NCI-H460 (cell line): ENCODE measurements around the gene ABCB4.

DNA sequence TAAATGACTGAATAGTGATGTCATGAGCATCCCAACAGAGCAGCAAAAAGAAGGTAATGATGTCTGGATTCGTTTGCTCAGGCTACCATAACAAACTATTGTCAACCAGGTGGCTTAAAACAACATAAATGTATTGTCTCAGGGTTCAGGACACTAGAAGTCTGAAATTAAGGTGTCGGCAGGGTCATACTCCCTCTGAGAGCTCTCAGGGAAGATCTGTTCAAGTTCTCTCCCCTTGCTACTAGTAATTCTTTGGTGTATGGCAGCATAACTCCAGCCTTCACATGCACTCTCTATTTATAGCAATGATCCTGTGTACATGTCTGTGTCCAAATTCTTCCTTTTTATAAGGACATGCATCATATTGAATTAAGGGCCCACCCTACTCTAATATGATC, 27.3 kb downstream of the CACNA2D1 start:
RAMPAGE:
- cytosol, long total RNA: no peak
- long total RNA: no peak
- nucleus, long total RNA: no peak

DNA sequence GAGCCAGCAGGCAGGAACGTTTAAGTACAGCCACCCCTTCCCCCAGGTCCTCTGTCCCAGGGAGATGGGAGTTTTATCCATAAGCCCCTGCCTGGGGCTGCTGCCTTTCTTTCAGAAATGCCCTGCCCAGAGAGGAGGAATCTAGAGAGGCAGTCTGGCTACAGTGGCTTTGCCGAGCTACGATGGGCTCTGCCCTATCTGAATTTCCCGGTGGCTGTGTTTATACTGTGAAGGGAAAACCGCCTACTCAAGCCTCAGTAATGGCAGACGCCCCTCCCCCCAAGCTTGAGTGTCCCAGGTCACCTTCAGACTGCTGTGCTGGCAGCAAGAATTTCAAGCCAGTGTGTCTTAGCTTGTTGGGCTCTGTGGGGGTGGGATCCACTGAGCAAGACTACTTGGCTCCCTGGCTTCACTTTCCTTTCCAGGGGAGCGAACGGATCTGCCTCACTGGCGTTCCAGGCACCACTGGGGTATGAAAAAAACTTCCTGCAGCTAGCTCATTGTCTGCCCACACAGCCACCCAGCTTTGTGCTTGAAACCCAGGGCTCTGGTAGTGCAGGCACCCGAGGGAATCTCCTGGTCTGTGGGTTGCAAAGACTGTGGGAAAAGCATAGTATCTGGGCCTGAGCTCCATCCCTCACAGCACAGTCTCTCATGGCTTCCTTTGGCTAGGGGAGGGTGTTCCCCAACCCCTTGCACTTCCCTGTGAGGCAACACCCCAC, 19.4 kb downstream of the SEMA3E start:
RAMPAGE:
- cytosol, long total RNA: no peak
- long total RNA: no peak
- nucleus, long total RNA: no peak

DNA sequence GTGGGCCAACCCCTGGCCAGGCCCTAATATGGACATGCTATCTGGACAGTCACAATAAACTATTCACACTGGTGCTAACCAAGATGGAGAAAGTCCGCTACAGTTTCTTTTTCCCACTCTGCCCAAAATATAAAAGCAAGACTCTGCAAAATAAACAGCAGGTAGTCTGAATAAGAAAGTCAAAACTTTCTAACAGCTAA, 83.9 kb downstream of the ELAPOR2 start:
RAMPAGE:
- cytosol, long total RNA: no peak
- long total RNA: no peak
- nucleus, long total RNA: no peak

GRCh38 chr7:87220013-87220940, 745 bp upstream of the TMEM243 start:
RAMPAGE:
- cytosol, long total RNA: start-site peak on the minus strand at chr7:87220528-87220559, 786 and 271 reads in 2 replicates
- long total RNA: start-site peak on the minus strand at chr7:87220533-87220575, 101 and 280 reads in 2 replicates
- nucleus, long total RNA: start-site peak on the minus strand at chr7:87220534-87220554, 165 and 150 reads in 2 replicates

GRCh38 chr7:87391165-87391832, 45.8 kb downstream of the CROT start:
RAMPAGE:
- cytosol, long total RNA: no peak
- long total RNA: no peak
- nucleus, long total RNA: no peak

DNA sequence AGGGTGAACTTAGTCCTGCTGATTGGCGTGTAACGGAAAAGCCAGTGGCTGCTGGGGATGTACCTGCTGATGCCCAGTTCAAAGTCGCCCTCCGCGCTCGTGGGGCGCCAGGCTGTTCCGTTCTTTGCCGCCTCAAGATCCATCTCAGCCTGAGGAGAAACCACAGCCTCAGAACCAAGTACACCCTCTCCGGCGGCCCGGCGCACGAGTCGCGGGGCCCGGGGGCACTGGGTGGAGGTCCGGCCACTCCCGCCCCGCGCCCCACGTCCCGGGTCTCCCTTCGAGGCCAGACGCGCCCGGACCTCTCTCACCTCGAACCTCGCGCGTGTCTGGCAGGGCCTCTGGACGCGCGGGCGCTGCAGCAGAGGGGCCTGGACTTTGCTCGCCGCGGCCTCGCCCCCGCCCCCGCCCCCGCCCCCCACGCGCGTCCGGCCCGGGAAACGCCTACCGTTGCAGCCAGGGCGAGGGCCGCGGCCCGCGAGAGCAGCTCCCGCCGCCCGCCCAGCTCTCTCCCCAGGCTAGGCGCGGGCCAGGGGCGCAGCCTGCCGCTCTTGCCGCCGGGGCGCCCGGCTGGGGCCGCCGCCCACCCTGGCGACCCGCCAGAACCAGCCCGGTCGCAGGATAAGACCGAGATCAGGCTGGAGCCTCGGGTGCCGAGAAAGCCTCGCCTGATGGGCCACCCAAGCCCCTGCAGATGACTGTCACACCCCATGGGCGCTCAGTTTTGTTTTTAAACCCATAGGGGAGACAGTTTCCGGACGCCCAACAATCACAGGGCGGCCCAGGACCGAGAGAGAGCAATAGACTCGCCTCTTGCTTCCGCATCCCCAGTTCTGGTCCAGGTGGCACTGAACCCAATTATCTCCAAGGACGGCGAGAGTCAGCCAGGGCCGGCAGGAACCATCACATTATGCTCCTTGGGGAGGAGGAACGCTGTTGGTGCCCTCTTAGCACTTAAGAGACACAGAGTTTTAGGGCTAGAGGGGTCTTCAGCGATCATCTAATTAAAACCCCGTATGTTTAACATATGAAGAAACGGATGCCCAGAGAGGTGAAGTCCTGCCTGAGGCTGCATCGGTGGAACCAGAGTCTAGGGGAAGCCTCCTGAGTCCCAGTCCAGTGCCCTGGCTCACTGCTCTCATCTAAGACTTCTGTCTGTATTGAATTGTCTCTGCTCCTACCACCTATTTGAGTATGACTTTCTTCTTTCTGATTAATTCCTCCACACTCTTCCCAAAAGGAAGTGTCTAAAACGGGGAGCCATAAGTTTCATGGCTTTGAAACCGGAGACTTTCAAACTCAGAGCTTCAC, at the start of gene ABCB4:
Gene ABCB4, minus strand, starts transcription at position 358 of the 1,311 bp plus-strand sequence.
RAMPAGE:
- cytosol, long total RNA: no peak
- long total RNA: no peak
- nucleus, long total RNA: no peak

DNA sequence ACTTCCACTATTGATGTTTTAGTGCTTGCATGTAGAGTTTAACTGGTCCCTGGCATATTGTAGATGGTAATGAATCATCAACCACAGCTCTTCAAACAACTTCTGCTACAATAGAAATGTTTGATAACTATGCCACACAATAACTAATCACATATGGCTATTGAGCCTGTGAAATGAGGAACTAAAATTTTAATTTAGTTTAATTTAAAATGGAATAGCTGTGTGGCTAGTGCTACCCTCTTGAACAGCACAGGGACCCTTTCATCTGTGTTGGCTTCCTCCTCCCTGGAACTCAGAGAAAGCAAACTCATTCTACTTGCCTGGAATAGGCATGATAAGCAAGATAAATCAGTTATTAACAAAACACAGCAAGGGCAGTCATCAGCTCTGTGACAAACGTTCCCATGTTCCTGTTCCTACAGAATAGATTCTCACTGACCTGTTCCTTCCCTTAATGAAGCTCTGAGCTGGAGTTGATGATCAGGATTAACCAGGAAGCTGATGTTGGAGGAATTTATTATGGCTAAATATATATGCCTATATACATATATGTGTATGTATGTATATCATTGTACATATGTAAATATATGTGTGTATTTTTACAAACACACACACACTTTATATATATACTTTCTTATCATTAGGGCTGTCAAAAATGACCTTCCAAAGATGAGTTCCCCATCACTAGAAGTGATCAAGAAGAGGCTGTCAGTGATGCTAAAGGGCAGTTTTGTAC, 5.1 kb upstream of the SRI start:
RAMPAGE:
- cytosol, long total RNA: no peak
- long total RNA: no peak
- nucleus, long total RNA: no peak

DNA sequence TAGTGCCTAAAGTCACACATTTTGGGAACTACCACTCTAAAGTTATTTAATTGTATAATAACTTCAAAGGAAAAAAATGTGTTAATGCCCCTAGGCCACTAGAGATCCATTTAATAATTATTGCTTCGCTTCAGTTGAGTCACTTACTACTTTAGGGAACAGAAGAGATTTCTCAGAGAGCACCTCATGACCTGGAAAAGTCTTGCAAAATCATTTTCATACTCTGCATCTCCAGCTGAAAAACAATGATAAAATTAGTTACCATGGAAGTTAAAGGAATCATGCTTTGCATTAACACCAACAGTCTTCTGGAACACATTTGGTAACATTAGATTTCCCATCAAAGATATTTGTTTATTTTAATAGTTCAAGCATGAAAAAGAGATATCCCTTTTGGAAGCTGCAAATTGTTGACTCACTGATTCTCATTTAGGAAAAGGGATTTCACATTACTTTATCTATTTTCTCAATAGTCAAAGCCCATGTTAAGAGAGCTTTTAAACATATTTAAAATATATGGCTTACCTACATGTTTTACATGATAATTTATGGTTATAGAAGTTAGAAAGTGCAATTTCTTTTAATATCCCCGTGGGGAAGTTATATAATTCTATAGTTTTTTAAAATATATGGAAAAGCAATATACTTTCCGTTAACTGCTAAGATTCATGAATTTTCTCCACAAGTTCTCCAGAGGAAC, 1.7 kb upstream of the STEAP2 start:
RAMPAGE:
- cytosol, long total RNA: no peak
- long total RNA: no peak
- nucleus, long total RNA: no peak

RAMPAGE:
- cytosol, long total RNA: no peak
- long total RNA: no peak
- nucleus, long total RNA: no peak
These were observed 5.9 kb downstream of the STEAP2 start for GRCh38 chr7:90217421-90217857.

RAMPAGE:
- cytosol, long total RNA: no peak
- long total RNA: no peak
- nucleus, long total RNA: no peak
These were observed 13.7 kb upstream of the CFAP69 start for GRCh38 chr7:90231298-90231692.

DNA sequence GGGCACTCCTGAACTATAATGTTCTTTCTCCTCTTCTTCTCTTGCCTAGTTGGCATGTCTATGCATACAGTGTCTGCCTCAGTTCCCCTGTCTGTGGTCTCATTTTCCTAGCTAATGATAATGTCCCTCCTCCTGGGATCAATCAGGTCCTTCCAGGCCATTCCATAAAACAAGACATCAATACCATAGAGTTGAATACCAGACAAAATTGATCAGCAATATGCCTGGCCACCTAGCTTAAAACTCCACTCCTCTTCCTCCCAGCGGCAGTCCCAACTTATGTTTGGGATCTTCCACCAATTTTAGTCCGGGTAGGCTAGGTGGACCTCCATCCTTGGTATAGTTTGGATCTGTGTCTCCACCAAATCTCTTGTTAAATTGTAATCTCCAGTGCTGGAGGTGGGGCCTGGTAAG, 59.1 kb downstream of the PTTG1IP2 start:
RAMPAGE:
- cytosol, long total RNA: no peak
- long total RNA: no peak
- nucleus, long total RNA: no peak

DNA sequence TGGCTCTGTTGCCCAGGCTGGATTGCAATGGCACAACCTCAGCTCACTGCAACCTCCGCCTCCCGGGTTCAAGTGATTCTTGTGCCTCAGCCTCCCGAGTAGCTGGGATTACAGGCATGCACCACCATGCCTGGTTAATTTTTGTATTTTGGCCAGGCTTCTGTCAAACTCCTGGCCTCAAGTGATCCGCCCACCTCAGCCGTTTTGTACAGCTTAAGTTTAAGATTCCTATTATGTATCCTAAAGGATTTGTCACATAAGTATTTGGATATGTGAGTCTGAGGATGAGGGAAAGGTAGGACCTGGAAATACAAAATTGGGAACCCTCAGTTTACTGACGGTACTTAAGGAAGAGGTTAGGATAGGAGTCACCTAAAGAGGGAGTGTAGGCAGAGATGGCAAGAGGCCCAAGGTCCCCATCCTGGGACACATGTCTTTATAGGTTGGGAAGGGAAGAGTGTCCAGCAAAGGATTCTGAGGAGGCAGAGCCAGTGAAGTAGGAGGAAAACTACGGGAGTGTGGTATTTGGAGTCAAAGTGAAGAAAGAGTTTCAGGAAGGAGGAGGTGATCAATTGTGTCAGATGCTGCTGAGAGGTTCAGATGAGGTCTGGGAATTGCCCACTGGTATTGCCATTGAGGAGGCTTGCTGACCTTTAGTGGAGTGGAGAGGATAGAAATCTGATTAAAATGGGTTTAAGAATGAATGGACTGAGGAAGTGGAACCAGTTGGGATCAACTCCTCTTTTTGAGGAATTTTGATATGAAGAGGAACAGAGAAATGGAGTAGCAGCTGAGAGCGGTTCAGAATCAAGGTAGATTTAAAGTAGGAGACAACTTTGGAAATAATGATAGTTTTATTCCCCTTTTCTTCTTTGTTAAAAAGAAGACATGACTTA, 100.5 kb downstream of the CDK14 start:
RAMPAGE:
- cytosol, long total RNA: no peak
- long total RNA: no peak
- nucleus, long total RNA: no peak

DNA sequence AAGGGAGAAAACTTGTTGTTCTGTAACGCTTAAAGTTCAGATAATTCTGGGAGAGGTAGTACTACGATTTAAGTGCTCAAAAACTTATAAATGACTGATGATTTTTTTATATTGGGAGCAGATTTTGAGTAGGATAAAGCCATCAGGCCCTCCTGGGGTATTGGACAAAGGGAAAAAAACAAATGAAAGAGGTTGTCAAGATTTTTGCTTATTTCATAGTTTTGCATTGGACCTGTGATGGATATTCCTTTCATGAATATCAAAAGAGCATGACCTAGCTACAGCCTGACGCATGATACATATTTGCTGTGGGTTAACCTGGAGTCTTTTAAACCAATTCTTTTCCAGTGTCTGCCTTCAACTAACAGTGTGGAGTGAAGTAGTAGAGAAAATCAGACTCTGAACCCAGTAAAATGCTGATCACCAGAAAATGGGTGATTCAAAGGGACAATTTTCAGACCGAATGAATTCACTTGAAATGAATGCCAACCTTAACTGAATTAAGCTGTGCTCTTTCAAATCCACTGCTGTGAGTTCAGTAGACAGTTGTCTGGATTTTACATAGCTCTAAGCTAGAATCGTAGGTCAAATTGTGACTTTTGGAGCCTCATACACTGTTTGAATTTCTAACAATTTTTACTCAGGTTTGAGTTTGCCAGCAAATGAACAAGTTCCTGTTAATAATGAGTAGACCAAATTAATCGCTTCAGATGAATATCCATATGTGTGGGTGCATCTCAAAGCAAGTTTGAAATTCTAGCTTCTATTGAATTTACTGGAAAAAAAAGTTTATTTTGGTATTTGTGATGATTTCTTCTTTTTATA, 123.0 kb downstream of the CDK14 start:
RAMPAGE:
- cytosol, long total RNA: no peak
- long total RNA: no peak
- nucleus, long total RNA: no peak

DNA sequence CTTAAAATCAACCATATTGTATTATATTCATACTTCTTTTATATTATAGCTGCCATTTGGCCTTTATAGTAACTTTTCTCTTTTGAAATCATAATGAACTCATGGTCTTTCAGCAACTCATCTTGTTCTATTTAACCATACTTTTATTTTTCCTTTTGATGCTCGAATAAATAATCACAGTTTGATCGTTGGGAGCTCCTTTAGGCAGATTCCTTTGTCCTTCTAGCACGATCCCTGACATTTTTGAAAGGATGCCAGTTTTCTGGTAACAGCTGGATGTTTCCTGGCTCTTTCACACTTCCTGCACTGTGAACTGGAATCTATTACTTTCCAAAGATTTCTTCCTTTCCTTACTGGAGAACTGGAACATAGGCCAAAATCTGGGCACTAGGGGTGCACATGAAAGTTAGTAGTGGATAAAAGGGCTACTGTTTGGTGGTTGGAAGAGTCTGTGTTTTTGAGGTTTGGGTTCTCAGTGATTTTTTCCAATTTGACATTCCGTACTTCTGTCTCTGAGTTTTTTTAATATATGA, 125.2 kb downstream of the CDK14 start:
RAMPAGE:
- cytosol, long total RNA: no peak
- long total RNA: no peak
- nucleus, long total RNA: no peak

GRCh38 chr7:90807516-90808292, 211.6 kb downstream of the CDK14 start:
RAMPAGE:
- cytosol, long total RNA: no peak
- long total RNA: no peak
- nucleus, long total RNA: no peak

RAMPAGE:
- cytosol, long total RNA: no peak
- long total RNA: no peak
- nucleus, long total RNA: no peak
These were observed 1.9 kb downstream of the FZD1 start for GRCh38 chr7:91265894-91266858.

GRCh38 chr7:91565770-91566242, 301.6 kb downstream of the FZD1 start:
RAMPAGE:
- cytosol, long total RNA: no peak
- long total RNA: no peak
- nucleus, long total RNA: no peak

RAMPAGE:
- cytosol, long total RNA: no peak
- long total RNA: no peak
- nucleus, long total RNA: no peak
These were observed 5.6 kb downstream of the AKAP9 start for GRCh38 chr7:91946122-91946866.

DNA sequence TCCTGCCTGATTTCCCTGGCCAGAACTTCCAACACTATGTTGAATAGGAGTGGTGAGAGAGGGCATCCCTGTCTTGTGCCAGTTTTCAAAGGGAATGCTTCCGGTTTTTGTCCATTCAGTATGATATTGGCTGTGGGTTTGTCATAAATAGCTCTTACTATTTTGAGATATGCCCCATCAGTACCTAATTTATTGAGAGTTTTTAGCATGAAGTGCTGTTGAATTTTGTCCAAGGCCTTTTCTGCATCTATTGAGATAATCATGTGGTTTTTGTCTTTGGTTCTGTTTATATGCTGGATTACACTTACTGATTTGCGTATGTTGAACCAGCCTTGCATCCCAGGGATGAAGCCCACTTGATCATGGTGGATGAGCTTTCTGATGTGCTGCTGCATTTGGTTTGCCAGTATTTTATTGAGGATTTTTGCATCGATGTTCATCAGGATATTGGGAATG, 64.2 kb downstream of the AKAP9 start:
RAMPAGE:
- cytosol, long total RNA: no peak
- long total RNA: no peak
- nucleus, long total RNA: no peak

DNA sequence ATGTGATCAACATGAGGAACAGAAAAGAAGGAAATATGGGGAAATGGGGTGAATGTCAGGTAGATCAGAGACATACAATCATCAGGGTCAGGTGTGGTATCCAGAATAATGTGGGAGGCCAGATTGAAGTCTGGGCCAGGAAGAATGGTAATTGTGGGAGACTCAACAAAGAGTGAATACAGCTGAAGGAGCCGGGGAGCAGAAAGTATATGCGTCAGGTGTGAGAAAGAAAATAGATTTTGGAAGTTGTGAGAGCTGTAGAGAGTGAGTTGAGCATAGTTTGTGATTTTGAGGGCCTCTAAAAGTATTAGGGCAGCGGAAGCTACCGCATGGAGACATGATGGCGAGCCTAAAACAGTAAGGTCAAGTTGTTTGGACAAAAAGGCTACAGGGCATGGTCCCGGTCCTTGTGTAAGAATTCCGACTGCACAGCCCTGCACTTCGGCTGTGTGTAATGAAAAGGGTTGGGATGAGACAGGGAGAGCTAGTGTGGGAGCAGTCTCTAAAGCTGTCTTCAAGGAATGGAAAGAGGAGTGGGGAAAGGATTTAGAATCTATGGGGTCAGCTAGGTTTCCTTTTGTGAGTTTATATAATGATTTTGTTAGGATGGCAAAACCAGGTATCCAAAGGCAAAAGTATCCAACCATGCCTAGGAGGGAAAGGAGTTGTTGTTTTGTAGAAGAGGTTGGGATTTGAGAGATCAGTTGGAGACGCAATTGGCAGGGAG, 3.6 kb upstream of the ERVW-1 start:
RAMPAGE:
- cytosol, long total RNA: no peak
- long total RNA: no peak
- nucleus, long total RNA: no peak